ENCODE measurements around a stretch of chr6.

GRCh38 chr6:99618380-99618957 lies 11.8 kb downstream of the PRDM13 start:
- RAMPAGE, total RNA: no peak

- RAMPAGE, total RNA: no peak
Observed at GRCh38 chr6:100506447-100507400, 42.0 kb upstream of the SIM1 start.

- RAMPAGE, total RNA: no peak
Observed at GRCh38 chr6:101203178-101203512, 190.4 kb upstream of the GRIK2 start.

DNA sequence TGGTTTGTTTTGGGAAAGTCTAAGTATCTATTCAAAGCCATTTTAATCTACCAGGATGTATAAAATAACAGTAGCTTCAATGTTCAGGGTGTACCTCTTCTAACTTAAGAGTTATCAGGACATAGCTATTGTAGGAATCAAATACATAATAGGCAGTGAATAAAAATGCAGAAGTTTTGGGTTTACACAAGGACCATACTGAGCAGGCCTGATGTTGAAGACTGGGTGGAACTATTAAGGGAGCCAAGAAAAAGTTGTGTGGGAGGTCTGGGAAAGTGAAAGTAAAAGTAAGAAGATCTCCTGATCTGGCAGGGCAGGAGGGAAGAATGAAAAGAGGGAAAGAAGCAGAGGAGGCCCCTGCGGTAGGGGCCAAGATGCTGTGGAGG lies 1184.0 kb downstream of the HACE1 start:
- RAMPAGE, total RNA: no peak

DNA sequence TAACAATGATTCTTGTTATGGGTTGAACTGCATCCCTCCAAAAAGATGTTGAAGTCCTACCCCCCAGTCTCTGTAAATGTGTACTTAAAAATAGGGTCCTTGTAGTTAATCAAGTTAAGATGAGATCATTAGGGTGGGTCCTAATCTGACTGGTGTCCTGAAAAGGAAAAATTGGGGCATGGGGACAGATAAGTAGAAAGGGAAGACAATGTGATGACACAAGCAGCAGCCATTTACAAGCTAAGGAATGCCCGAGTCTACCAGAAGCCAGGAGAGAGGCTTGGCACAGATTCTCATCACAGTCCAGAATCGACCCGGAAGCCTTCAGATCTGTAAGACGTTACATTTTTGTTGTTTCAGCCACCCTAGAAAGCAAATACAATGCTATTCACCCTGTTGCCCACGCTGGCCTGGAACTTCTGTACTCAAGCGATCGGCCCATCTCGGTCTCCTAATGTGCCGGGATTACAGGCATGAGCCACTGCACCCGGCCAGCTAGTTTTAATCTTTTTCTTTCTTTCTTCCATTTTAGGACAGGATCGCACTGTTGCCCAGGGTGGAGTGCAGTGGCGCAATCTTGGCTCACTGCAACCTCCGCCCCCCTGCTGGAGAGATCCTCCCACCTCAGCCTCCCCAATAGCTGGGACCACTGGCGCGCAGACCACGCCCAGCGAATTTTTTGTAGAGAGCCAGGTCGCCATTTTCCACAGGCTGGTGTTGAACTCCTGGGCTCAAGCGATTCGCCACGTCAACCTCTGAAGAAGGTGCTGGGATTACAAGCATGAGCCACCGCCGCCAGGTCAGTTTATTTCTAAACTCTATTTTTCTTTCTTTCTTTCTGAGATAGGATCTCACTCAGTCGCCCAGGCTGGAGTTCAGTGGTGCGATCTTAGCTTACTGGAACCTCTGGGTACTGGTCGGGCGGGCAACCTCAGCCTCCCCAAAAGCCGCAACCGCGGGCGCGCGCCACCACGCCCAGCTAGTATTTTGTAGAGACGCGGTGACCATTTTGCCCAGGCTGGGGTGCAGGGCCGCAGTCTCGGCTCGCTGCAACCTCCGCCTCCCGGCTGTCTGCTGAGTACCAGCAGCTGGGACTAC lies 20.2 kb upstream of the LIN28B start:
- RAMPAGE, total RNA: no peak

DNA sequence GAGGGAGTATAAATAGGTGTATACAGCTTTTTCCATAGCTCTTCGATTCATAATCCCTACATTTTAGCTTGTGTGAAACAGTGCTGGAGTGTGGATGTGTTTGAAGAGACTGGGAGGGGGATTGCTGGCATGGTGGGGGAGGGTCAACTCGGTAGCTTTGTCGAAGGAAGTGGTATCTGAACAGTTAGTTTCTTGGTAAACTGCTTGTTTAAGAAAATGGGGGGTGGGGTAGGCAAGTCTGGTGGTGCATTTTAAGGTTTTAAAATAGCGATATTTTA lies 1.4 kb upstream of the LIN28B start:
- RAMPAGE, total RNA: no peak

DNA sequence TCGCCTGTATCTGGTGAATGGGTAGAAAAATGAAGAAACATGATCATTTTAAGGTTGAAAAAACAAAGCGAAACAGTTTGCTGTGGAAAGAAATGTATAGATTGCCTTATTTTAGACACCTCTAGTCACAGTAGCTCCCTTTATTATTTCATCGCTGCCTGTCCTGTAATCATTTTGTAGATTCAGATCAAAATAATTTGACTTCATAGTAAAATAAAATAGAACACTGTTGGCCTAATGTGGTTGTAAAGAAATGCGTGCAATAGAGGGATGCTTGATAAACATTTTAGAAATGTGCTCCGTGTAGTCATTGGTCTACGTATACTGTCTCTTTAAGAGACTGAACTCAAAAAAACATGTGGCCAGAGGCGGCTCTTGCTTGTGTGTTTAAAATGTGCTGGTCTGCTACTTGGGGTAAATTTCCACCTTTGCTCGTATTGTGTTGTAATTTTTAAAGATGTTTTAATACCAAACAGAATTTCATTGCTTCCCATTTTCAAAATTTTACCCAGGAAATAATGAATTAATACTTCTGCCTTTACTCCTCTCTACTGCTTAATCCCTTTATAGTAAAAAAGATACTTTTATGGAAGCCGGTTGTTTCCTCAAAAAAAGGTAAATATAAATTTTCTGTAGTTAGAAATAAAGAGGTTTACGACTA lies 1.8 kb downstream of the LIN28B start:
- RAMPAGE, total RNA: no peak

DNA sequence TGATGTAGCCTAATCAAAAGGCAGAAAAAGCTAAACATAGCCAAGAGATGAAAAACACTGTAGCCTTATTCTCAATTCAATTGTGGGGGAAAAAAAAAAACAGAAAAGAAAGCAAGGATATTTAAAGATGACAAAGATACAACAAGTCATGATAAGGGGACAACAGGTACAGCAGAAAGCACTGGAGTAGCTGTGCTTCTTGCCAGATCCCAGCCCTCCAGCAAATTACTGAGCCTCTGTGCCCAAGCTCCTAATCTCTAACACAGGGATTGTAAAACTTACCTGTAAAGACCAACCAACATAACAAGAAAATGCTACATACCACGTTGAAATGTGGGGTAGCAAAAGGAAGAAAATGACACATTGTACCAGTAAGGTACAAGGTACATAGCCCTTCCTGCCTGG lies 30.8 kb downstream of the PREP start:
- RAMPAGE, total RNA: no peak

DNA sequence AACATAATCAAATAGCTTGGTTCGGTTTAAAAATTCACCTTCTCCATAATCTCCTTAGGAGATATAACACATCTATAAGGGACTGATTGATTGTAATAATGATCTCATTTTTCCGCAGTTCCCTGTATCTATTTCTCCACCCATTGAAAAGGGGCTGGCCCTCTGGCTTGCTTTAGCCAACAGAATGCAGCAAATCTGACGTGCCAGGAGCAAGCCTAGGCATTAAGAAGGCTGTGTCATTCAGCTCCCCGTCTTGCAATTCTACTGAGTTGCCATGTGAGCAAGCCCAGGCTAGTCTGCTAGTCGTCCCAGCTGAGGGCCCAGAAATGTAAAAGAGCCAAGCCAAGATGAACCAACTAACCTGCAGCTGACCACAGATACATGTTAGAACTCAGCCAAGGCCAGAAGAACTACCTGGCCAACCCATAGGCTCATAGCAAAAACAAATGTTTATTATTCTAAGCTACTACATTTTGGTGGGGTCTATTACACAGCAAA lies 30.1 kb downstream of the PREP start:
- RAMPAGE, total RNA: no peak

DNA sequence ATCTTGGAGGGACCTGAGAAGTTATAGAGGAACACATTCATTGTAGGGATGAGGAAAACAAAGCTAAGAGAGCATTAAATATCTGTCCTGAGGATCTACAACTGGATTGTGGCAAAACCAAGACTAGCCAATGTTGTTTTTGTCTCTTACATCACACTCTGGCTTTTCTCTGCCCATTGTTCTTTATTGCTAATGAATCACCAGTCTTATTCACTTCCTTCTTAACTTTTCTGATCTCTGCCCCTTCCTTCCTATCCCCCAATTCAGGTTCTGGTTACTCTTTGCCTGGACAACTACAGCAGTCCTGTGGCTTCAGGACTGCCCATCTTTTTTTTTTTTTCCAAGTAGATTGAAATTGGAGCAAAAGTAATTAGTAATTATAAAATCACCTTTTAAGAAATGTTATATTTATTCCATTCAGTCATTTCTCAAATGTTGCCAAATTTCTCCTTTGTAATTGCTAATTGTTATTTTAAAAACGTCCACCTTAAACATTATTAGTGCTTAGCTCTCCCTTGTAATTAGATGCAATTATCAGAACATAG lies 57.1 kb upstream of the PREP start:
- RAMPAGE, total RNA: no peak

- RAMPAGE, total RNA: no peak
Observed at GRCh38 chr6:105604144-105604734, 201.4 kb upstream of the PREP start.

DNA sequence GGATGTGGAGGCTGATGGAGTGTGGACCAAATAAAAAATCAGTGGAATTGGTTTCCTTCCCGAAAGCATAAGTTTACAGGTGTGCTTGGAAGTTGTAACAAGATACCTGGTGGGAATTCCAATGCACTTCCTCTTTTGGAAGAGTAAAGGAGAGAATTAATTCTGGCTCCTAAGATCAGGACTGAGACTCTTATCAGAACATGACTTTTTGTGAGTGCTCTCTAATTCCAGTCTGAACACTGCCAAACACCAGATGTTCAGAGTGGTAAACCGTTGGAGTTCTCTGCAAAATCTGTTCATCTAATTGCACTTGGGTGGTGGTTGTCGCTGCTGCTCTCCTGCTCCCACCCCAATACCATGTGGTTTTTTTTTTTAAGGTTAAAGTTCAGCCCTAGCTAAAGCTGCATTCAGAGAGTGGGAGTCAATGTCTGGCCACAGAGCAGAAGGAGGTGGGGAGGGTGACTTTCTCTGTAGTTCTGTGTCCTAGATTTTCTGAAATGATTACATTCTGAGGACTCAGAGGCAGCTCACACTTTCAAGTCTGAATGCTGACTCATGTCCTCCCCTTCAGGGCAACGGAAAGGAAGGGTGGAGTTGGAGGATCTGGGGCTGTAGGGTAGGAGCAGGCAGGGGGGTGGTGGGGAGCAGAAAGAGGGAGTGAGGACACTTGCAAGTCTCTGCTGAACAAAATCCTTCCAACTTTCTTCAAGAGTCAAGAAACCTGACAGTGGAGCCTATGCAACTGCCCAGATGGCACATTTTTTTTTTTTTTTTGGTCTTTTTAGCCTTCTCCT lies 275.8 kb upstream of the PRDM1 start:
- RAMPAGE, total RNA: no peak

DNA sequence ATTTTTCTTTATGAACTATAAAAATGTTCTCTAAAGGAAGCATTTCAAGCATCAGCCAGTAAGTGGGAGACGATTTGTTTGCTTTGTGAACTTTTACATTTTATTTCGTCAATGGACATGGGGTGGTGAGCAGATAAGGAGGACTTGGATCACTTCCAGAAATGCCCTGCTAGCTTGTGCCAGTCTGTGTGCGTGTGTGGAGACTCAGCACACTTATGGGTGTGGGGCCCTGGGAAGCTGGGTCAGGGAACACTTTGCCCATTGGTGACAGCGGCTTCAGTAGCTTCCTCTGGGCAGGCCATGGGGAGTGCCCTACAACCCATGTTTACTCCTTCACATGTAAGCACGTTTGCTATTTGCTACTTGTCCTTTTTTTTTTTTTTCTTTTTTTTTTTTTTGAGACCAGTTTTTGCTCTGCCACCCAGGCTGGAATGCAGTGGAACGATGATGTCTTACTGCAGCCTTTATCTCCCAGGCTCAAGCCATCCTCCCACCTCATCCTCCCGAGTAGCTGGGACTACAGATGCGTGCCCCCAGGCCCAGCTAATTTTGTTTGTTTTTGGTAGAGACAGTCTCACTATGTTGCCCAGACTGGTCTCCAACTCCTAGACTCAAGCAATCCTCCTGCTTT lies 24.1 kb downstream of the PRDM1 start:
- RAMPAGE, total RNA: no peak

DNA sequence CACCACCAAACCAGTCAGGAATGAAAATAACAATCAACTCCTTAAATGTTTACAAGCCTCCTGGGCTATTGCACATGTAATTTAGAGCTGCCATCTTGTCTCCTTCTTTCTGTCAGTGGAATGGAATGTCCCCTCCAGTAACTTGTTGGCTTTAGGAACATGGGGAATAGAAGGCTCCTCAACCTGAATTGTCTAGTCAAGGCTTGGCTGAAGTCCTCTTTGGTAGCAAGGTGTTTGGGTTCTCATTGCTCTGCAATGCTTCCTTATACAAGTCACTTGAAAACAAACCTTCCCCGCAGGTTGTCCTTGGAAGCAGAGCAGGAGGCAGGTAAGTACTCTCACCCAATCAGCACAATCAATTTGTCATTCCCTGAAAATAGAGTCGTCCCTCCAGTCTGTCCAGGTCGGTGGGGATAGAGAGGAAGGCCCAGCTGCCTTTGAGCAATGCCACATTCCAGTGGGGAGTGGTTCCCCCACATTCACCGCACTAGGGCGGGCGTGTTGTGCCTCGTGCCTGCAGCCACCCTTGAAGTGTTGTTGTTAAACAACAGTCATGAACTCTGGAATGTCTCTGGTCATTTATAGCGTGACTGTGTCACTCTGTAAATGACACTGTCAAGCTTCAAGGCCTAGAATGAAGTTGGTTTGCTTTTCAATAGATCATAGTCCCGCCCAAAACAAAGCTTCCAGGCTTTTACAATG lies 33.3 kb downstream of the PRDM1 start:
- RAMPAGE, total RNA: no peak

DNA sequence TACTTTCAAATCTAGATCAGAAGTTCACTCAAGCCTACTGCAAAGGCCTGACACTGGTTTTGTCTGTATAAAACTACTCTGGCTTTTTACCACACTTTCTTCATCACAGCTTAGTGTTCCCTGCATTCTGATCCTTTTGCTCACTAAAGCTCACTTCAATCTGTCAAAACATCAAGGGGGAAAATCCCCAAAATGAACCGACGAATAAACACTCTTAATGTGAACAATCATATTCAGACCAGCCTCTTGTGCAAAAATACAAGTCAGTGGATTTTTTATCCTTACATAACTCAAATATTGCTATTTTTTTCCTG lies 98.5 kb downstream of the PRDM1 start:
- RAMPAGE, total RNA: no peak

GRCh38 chr6:106245943-106246339 lies 79.6 kb downstream of the ATG5 start:
- RAMPAGE, total RNA: no peak

DNA sequence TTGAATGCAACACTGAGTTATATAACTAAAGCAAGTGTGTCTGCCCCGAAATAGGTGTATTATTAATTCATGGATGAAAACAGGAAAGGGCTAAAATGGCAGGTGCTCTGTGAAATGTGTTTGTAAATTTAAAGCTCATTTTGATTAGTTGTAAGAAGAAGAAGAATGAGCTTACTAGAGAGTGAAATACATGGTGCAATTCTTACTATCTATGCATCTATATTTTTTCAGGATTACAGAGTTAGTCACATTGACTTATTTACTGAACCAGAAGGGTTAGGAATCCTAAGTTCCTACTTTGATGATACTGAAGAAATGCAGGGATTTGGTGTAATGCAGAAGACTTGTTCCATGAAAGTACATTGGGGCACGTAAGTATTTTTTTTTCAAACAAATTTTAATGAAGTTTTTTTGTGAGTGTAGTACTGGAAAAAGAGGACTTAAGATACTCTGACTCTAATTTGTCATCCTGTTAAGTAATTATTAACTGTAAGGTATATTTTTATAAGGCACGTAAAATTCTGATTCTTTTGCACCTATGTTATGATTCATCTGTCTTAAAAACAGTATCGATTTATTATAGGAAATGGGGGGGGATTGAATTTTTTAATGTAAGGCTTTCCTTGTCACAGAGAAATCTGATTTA lies 99.2 kb downstream of the RTN4IP1 start:
- RAMPAGE, total RNA: no peak

DNA sequence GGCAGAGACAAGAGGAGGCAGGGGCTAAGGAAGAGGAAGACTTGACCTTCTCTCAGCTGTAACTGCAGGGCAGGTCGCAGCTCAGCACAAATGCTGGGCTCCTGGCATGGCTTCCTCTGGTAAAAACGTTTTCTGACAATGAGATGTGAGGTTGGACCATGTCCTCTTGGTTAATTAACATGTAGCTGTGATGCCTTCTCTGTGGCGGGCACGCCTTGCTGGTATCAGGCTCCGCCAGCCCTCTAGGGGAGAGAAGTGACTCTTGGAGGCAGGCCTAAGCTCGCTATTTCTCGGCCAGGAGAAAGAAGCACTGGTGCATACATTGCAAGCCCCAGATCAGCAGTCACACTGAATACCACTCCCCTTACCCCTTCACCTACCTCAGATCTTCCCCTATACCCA lies 64.9 kb downstream of the QRSL1 start:
- RAMPAGE, total RNA: no peak

DNA sequence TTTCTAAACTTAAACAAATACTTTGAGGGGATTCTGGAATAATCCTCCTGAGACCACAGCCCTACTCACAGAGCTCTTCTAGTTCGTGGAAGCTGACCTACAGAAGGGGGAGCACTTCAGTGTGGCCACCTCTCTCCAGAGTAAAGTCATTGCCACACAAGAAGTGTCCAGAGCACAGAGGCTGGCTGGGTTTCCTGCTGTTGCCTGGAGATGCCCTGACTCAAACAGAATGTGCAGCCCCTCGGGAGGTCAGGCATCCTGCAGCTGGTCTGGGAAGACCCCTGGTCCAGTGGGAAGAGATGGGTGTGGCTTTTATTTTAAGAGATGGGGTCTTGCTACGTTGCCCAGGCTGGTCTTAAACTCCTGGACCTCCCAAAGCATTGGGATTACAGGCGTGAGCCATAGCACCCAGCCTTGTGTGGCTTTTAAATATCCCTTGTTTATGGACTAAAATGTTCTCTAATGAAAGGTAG lies 111.0 kb downstream of the QRSL1 start:
- RAMPAGE, total RNA: no peak

DNA sequence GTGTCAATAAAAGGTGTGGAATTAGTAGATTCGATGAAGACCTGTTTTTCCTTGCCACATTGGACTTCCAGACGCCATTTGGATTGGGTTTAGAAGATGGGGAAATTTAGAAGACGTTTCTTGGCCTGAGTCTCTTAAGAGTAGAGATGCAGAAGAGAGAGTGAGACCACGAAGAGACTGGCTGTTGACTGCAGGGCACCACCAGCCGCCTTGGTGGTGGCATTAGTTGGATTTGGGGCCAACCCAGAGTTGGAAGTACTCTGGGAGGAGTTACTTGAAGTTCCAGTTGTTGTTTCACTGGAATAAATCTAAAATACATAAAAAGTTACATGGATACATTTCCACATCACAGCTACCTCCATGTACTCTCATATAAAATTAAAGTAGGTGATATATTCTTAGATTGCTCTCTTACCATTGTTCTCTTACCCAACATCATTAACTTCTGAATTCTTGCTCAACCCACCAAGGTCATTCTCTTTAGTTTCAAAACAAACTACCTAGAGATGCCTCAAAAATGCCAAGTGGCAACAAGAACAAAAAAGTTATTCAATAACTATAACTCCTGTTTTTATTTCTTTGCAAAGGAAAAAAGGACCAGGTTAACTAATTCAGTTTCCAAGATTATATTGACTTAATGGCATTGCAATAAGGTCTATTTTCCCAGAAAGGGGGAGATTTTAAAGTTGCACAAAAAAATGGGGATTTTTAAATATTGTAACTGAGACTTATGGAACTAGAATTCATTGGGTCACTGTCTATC lies 2.8 kb downstream of the CD24 start:
- RAMPAGE, total RNA: no peak